Spinal cord (tissue), 3 donors: ENCODE measurements around the gene COPS7A.

DNA sequence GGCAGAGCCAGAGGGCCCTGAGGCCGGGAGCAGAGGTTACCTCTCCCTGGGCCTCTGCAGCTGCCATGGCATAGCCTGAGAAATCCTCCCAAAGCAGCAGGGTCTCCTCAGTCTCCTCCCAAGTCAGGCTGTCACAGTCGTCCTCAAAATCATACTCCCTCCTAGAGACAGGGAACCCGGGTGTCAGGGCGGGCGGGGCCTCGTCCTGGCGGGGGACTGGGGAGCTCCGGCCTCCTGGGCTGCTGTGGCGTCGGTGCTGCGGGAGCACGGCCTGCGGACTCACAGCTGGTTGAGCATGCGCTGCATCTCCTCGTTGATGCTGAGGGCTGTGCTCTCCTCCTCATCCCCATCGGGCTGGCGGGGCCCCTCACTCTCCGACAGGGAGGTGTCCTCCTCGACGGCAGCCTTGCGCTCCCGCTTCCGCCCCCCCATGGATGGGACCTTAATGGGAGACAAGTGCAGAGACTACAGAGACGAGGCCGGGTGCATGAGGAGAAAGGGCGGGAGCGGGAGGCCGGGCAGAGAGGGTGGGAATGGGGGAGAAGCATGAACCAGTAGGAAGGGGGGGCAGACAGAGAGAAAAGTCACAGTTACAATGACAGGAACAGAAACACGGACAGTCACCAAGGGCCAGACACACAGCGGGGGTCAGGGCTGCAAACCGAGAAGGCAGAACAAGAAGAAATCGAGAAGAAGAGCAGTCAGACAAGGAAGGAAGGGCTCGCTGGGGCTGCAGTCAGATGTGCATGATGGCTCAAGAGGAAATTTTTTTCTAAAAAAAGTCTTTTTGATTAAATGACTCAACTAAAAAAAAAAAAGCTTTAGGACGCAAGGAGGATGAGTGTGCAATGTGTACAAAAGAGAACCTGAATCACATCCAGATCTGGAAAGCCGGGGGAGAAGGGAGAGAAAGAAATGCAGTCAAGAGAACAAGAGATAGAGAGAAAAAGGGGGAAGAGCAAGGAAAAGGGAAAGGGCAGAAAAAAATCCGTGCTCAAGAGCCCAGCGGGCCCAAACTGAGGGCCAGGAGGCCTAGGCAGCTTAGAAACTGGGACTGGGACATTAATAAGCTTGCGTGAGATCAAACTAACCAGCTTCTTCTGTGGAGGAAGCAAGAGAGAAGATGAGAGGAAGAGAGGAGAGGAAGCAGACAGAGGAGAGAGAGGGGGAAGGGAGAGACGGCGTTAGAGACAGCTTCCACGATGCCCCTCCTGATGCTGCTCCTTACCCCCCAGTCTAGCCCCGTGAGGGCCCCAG, 7.0 kb downstream of the IFFO1 start:
- PRO-cap: no peak
- RAMPAGE, long total RNA: no peak

- PRO-cap: no peak
- RAMPAGE, long total RNA: no peak
These were observed 996 bp upstream of the IFFO1 start for GRCh38 chr12:6556624-6557451.

- PRO-cap: no peak
- RAMPAGE, long total RNA: no peak
These were observed 9.6 kb upstream of the NOP2 start for GRCh38 chr12:6577367-6578315.

- PRO-cap: no peak
- RAMPAGE, long total RNA: no peak
These were observed 16.2 kb upstream of the NOP2 start for GRCh38 chr12:6584327-6584751.

DNA sequence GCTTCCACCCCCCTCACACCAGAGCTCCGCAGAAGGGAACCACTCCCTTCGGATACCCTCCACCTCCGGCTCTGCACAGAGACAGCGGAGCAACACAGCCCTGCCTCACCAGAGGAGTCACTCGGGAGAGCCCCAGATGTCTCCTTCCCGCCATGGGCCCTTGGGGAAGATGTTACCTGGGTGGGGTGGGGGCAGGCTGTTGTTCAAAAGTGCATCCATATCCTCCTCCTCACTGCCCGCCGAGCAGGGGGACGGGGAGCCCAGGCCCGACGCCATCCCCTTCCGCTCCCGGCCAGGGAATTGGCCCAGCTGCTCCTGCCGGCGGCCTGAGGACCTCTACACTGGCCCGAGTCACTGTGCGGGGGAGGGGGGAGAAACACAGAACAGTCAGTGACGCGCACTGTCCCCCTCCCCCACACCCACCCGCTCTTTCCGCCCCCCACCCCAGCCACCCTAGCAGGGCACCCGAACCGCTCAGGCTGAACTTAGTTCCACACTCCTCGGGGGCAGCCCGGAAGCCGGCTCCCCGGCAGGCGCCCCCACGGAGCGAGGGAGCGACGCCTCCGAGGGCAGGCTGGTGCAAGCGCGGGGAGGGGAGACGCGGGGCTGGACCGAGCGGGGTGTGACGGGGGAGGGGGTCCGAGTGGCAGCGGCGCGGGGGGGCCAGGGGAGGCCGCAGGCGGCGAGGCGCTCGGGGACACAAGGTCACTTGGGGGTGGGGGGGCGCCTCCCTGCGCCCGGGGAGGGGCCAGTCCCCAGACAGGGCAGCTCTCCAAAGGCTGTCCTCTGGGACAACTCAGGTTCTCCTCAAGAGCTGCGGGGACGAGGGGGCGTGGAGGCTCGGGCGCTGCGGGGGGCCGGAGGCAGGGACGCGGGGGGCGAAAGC, 838 bp downstream of the CHD4 start:
- PRO-cap: no peak
- RAMPAGE, long total RNA: no peak

- PRO-cap: no peak
- RAMPAGE, long total RNA: no peak
These were observed 406 bp downstream of the LPAR5 start for GRCh38 chr12:6635270-6635836.

DNA sequence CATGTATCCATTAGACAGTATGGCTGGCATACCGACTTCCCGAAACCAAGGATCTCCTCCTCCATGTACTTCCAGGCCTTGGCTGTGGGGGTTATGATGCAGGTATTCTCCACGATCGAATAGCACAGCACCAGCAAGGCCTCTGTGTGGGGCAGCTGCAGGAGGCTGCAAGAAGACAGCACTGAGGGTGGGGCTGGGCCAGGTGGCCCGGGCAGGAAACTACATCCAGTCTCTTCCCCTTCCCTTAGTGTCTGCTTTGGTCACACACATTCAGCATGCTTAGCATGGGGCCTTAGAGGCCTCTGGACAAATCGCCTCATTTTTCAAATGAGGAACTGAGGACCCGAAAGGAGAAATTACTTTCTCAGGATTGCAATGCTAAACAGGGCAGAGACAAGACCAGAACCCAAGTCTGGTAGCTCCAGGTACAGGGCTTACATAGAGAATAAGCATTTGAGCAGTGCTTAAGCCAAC, 3.7 kb downstream of the ACRBP start:
- PRO-cap: no peak
- RAMPAGE, long total RNA: no peak

DNA sequence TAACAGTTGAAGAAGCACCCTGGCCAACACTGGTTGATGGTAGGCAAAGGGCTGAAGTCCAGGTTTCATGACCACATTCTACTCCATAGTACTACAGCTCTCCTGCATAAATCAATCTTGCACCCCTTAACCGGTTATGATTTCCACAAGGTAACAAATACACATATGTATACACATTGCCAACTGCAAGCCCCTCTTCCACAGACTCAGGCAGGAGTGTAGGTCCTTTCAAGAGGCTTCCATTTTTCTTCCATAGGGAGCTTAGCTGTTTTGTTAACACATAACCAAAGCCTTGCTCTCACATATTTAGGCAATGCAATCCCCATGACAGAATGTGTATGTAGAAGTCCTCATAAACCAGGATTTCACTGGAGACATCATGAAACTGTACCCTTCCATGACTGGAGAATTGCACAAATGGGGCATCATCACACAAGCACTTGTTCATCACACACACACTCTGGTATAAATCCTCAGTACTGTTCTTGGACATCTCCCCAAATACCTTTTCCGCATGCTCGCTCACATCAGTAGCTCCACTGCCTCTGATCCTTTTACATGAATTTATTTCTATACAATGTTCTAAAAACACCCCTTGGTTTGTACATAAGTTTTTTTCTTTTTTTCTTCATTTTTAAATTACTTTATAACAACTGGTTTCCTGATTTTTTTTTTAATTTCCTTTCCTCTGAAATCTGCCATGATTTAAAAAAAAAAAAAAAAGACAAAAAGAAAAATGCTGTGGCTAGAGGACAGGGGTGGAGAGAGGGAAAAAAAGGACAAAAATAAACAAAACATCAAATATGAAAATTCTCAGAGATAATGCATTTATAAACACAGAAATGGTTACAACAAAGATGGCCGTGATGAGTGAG, 3.2 kb upstream of the ING4 start:
- PRO-cap: no peak
- RAMPAGE, long total RNA: no peak

- PRO-cap: no peak
- RAMPAGE, long total RNA: no peak
These were observed at the start of gene COPS7A for GRCh38 chr12:6723382-6724429. Gene COPS7A (plus strand): TSS chr12:6724046.

DNA sequence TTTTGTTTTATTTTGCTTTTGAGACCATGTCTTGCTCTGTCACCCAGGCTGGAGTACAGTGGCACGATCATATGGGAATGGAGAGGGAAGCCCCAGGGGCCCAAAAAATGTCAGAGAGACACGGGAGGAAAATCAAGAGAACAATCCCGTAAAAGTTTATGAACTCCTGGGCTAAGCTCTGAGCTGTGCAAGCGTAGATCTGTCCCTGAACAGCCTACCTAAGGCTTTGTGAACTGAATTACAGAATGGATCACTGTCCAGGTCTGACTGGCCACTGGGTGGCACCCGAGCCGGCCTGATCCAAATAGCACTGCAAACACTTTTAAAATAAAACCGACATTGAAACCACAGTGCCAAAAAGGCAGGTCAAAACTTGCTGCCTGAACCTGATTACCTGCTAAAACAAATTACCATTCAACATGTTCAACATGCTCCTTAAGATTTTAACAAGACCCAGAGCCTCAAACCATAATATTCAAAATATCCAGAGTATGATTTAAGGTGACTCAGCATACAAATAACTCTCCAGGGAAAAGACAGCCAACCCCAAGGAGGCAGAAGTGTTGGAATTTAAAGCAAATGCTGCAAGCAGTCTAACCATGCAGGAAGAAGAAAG, 11.9 kb downstream of the COPS7A start:
- PRO-cap: no peak
- RAMPAGE, long total RNA: no peak

DNA sequence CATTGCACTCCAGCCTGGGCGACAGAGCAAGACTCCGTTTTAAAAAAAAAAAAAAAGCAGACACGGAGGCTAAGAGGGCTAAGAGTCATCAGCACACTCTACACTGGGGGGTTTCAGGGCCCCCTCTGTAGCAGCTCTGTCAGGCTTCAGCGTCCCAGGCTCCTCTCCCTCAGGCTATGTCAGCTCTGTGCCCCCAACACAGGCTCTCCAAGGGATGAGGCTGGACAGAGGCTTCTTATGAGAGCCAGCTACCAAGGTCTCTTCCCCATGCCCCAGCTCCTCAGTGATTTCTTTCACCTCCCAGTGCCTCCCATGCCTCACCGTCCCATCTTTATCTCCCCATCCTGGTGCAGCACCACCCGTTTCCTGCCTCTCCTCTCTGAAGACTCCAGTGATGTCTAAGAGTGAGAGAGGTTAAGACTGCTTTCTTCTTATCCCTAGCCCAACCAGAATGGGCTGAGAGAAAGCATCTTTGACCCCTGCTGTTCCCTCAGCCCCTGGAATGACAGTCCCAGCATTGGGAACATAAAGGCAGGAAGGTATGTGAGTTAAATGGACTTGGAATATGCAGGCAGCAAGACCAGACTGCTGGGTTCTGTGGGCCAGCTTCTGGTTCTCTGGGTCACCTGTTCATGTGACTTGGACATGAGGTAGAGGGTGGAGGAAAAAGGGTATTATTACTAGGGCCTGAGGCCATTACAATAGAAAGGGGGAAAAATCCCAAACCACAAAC, 8.1 kb downstream of the MLF2 start:
- PRO-cap: no peak
- RAMPAGE, long total RNA: no peak

GRCh38 chr12:6764909-6765372, 1.2 kb upstream of the PTMS start:
- PRO-cap: no peak
- RAMPAGE, long total RNA: no peak

GRCh38 chr12:6839619-6840408, 911 bp upstream of the GNB3 start:
- PRO-cap: no peak
- RAMPAGE, long total RNA: no peak

DNA sequence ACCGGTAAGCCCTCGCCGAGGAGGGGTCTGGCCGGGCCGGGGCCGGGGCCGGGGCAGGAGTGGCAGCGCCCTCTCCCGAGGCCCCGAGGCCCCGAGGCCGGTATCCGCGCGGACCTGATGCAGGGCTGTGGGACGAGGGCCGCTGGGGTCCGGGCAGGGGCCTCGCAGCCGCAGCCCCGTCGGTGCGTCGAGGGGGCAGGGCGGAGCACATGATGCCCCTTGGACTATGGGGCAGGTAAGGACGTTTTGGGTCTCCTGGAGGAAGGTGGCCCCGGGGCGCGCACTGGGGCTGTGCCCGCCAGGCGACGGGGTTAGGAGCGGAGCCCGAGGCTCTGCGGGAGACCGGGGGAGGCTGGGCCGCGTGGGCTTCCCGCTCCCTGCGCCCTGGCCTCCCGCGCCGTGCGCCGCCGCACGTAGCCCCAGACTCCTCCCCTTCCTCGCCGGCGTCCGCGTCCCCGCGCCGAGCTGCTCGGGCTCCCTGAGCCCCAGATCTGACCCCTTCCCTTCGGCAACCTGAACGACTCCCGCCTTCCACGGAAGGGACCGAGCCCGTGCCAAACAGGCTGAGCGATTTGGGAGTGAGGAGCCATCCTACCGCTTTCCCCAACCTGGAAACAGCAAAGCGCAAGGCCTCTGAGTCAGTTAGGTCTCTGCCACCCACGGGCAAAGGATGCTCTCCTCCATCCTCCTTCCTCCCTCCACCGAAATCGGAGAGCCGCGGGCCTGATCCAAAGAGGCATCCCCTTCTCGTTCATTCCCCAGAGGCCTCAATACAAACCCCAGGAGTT, 541 bp downstream of the TPI1 start:
- PRO-cap: no peak
- RAMPAGE, long total RNA: no peak

GRCh38 chr12:6923818-6924744, 3.7 kb upstream of the ATN1 start:
- PRO-cap: no peak
- RAMPAGE, long total RNA: no peak

DNA sequence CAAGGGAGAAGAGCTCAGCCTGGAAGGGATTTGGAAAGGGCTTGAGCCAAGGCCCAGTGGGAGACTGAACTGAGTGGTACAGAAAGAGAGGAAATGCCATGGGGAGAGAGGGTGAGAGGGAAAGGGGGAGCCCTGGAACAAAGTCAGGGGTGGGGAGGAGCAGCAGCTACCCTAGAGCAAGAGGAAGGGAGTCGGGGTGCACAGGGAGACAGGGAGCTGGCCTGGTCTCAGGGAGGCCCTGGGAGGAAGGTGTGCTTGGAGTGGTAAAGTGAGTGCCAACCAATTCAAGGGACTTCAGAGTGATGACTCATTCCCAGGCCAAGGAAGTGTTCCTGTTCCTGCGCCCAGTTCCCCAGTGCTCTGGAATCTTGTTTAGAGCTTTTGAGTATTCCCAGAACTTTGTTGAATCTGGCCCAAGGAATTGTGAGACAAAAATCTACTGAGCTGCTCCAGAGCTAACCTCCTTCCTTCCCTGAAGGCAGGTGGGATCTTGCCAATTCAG, 2.4 kb upstream of the ATN1 start:
- PRO-cap: no peak
- RAMPAGE, long total RNA: no peak

DNA sequence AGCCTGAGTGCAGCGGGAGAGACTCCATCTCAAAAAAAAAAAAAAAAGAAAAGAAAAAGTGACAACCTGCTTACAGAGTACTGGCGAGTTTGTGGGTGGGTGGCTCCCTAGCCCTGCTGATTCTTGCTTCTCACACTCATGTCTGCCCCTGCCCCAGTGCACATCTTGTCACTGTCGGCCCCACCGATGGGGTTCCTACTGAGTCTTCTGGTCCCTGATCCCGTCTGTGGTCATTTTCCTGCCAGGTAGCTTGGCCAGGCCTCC, 2.3 kb upstream of the PTPN6 start:
- PRO-cap: no peak
- RAMPAGE, long total RNA: no peak

DNA sequence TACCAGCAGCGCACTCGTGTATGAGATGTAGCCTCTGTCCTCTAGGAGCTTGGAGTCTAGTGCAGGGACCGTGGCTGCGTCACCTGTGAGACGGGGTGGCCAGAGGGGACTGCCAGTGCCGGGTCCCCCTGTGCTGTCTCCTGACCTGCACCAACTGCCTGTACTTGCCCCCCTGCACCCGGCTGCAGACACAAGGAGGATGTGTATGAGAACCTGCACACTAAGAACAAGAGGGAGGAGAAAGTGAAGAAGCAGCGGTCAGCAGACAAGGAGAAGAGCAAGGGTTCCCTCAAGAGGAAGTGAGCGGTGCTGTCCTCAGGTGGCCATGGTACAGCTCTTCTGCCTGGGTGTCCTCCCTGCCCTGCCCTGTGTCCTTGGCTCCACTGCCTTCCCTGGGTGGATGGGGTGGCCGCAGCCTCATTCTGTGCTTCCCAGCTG, 9.5 kb downstream of the PTPN6 start:
- PRO-cap: no peak
- RAMPAGE, long total RNA: no peak

- PRO-cap: no peak
- RAMPAGE, long total RNA: no peak
These were observed 7.7 kb downstream of the PHB2 start for GRCh38 chr12:6962532-6963441.

- PRO-cap: no peak
- RAMPAGE, long total RNA: no peak
These were observed 2.9 kb downstream of the C1R start for GRCh38 chr12:7089079-7090008.